UCH-1 (cell line): ENCODE data around the gene SNX14.

- RRBS: no CpG with 5 or more reads among the region's 4 CpGs
Observed at GRCh38 chr6:78956159-78957207, 89.1 kb downstream of the IRAK1BP1 start.

- RRBS: no CpG with 5 or more reads among the region's 4 CpGs
Observed at GRCh38 chr6:79064083-79064636, 13.9 kb downstream of the PHIP start.

GRCh38 chr6:79233473-79234324, 155.6 kb upstream of the PHIP start:
- RRBS: 3% methylated on average over 14 of the region's 51 CpGs

DNA sequence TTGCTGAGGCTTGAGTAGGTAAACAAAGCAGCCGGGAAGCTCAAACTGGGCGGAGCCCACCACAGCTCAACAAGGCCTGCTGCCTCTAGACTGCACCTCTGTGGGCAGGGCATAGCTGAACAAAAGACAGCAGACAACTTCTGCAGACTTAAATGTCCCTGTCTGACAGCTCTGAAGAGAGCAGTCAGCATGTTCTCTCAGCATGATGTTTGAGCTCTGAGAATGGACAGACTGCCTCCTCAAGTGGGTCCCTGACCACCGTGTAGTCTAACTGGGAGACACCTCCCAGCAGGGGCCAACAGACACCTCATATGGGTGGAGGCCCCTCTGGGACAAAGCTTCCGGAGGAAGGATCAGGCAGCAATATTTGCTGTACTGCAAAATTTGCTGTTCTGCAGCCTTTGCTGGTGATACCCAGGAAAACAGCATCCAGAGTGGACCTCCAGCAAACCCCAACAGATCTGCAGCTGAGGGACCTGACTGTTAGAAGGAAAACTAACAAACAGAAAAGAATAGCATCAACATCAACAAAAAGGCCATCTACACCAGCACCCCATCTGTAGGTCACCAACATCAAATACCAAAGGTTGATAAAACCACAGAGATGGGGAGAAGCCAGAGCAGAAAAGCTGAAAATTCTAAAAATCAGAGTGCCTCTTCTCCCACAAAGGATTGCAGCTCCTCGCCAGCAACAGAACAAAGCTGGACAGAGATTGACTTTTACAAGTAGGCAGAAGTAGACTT, 41.0 kb upstream of the LCA5 start:
- RRBS: no CpG with 5 or more reads among the region's 5 CpGs

GRCh38 chr6:79663575-79664185, 32.6 kb downstream of the SH3BGRL2 start:
- RRBS: no CpG with 5 or more reads among the region's 11 CpGs

DNA sequence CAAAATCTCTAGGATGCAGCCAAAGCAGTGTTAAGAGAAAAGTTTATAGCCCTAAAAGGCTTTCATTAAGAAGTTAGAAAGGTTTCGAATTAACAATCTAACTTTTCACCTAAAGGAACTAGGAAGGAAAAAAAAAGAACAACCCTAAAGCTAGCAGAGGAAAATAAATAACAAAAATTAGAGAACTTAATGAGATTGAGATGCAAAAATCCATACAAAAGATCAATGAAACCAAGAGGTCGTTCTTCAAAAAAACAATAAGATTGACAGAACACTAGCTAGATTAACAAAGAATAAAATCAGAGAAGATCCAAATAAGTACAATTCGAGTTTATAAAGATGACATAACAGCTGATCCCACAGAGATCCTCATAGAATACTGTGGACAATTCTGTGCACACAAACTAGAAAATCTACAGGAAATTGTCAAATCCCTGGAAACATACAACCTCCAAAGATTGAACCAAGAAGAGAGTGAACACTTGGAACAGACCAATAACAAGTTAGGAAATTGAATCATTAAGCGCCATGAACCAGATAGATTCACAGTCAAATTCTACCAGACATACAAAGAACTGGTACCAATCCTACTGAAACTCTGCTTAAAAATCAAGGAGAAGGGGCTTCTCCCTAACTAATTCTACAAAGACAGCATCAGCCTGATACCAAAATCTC, 194.7 kb downstream of the BCKDHB start:
- RRBS: no CpG with 5 or more reads among the region's 4 CpGs

DNA sequence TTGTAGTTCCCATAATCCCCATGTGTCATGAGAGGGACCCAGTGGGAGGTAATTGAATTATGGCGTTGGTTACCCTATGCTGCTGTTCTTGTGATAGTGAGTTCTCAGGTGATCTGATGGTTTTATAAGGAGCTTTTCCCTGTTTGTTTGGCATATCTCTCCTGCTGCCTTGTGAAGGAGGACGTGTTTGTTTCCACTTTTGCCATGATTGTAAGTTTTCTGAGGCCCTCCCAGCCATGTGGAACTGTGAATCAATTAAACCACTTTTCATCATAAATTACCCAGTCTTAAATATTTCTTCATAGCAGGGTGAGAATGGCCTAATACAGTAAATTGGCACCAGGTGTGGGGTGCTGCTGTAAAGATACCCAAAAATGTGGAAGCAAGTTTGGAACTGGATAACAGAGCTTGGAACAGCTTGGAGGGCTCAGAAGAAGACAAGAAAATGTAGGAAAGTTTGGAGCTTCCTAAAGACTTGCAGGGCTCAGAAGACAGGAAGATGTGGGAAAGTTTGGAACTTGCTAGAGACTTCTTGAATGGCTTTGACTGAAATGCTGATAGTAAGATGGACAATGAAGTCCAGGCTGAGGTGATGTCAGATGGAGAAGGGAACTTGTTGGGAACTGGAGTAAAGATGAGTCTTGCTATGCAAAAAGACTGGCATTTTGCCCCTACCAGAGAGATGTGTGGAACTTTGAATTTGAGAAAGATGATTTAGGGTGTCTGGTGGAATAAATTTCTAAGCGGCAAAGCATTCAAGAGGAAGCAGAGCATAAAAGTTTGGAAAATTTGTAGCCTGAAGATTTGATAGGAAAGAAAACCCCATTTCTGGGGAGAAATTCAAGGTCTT, 288.6 kb downstream of the BCKDHB start:
- RRBS: no CpG with 5 or more reads among the region's 3 CpGs

DNA sequence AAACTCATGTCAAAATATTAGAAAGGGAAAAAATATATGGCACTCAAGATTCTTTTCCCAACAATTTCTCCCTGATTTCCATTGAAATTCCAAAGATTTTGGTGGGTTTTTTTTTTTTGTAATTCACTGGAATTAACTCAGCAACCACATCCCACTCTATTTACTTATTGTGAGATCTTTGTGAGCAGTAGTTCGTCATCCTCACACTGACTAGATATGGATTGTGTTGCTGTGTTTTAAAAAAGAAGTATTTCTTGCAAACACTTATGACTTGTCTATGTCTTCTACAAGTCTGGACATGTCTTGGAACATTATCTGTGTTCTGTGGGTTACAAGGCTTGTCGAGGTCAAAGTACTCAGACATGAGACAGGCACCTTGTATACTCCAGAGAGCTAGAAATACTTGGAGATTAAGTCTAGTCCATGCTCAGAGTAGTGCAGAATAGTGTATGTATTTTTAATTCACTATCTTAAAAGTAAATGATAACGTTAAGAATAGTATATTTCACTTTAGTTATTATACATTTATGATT, 7.3 kb upstream of the TENT5A start:
- RRBS: no CpG with 5 or more reads among the region's 3 CpGs

GRCh38 chr6:81774424-81774923, 22.0 kb upstream of the TENT5A start:
- RRBS: no CpG with 5 or more reads among the region's 1 CpG

DNA sequence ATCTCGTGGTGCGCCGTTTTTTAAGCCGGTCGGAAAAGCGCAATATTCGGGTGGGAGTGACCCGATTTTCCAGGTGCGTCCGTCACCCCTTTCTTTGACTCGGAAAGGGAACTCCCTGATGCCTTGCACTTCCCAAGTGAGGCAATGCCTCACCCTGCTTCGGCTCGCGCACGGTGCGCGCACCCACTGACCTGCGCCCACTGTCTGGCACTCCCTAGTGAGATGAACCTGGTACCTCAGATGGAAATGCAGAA, 31.4 kb downstream of the TPBG start:
- RRBS: no CpG with 5 or more reads among the region's 18 CpGs

DNA sequence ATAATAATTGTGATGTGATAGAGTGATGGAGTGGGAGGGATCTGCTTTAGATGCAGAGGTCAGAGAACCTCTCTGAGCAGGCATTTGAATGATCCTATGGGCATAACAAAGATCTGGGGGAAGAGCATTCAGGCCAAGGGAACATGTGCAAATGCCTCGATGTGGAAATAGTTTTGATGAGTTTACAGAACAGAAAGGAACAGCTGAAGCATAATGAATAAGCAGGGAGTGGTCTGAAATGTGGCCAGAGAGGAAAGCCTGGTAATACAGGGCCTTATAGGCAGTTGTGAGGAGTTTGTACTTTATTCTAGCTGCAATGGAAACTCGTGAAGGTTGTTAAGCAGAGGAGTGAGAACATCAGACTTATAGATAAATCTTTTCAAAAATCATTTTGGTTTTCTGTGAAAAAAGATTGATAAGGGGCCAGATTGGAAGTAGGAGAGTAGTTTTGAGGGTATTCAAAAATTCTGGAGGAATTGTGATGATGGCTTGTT, 33.1 kb upstream of the ME1 start:
- RRBS: no CpG with 5 or more reads among the region's 2 CpGs

DNA sequence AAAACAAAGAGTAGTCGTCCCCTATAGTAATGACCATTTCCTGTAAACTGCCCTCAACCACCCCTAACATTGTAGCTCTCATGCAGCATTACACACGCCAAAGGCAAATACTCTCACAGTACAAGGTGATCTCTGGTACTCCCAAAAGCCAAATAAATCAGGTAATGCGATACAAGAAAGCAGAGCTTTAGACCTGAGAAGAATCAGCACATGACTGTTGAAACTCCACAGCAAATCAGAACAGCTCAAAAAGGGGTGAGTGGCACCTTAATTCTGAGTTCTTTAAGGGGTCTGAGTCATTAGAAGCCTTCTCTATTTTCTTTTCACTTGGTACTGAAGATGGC, 57.1 kb upstream of the MRAP2 start:
- RRBS: no CpG with 5 or more reads among the region's 3 CpGs

GRCh38 chr6:84777850-84778277, 13.5 kb upstream of the TBX18 start:
- RRBS: no CpG with 5 or more reads among the region's 1 CpG

GRCh38 chr6:85593375-85594388, at the start of gene SNX14:
Gene SNX14 (minus strand): TSS chr6:85593858.
- RRBS: 3% methylated on average over 7 of the region's 109 CpGs

- RRBS: no CpG with 5 or more reads among the region's 3 CpGs
Observed at GRCh38 chr6:85631475-85632283, 11.0 kb downstream of the SYNCRIP start.

- RRBS: no CpG with 5 or more reads among the region's 4 CpGs
Observed at GRCh38 chr6:85642662-85642754, 178 bp downstream of the SYNCRIP start.

DNA sequence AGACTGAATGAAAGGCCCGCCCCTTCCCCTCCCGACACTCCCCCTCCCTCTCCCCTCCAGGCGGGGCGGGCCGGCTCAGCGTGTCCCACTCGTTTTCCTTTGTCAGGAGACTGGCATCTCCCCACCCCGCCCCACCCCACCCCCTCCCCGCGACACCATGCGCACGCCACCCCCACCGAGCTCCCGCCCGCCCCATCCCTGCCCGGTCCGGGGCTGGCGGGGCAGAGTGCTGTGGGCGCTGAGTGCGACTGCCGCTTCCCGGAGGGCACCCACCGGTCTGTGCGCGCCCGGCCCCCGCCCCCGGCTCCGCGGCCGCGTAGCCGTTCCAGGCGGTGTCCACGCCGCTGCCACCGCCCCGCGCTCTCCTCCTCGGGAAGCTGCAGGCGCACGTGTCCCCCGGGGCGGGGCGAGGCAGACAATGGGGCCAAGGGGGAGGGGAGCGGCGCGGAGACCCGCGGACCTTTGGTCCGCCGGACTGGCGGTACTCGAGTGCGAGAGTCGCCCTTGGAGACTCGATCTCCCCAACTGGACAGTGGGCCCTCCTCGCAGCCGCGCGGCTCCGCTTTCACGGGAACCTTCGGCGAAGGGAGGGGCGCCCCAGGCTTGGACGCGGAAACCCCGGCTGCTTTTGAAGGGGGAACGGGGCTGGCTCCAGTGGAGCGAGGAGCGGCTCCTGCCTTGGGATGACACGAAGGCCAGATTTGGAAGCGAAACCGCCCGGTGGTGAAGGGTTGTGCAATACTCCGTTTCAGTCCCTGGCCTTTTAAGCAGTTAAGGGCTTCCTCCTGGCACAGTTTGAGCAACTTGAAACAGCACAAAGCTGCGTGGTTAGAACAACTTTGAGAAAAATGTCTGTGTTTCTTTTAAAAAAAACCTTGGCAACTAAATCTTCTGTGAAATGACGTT, 1.0 kb upstream of the SYNCRIP start:
- RRBS: 4% methylated on average over 32 of the region's 79 CpGs

DNA sequence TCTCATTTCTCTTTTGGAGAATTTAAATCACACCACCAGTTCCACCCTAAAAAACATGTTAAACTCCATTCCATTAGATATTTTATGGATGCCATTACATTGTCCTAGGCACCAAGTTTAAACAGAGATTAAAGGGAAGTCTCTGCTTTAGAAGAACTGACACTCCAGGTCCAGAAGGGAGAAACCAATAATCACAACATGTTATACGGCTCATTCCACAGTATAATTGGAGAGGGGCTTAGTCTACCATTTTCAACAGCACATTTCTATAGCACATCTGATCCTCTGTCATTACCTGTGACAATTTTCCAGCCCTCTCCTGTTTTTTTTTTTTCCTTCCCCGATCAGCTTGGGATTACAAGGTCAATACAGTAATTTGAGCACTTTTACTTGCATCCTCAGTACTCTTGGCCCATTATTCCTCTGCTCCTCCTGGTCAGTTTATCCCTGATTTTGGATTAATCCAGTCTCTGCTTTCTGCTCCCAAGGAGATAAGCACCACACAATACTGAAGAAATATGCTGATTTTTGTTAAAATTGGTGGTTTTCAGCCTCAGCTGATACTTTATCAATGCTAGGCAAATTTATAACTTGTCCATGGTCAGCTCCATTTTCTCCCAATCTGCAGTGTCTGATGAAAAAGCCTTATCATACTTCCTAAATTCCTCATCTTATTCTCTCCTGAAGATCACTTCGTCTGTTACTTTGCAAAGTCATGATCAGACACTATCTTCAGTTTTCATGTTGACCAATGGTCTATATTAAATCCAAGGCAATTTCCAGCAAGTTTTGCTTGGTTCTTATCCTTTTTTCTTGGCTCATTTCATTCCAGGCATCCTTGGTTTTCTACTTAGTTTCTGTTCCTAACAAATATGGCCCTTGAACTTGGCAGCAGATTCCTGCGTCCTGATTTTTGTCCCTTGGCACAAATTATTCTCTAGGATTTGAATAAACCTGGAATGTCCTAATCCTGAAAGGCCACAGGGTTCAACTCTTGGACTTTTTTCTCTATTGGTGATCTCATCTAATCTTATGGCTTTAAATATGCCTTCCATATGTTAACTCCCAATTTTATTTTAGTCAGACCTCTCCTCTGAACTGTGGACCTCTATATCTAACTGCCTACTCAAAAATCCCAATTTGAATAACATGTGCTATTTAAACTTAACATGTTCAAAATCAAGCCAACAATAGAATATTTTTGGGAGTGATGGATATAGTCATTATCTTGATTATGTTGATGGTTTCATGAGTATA, 30.9 kb upstream of the SYNCRIP start:
- RRBS: no CpG with 5 or more reads among the region's 4 CpGs